A375 (cell line): ENCODE data around the gene PALM2AKAP2.

DNA sequence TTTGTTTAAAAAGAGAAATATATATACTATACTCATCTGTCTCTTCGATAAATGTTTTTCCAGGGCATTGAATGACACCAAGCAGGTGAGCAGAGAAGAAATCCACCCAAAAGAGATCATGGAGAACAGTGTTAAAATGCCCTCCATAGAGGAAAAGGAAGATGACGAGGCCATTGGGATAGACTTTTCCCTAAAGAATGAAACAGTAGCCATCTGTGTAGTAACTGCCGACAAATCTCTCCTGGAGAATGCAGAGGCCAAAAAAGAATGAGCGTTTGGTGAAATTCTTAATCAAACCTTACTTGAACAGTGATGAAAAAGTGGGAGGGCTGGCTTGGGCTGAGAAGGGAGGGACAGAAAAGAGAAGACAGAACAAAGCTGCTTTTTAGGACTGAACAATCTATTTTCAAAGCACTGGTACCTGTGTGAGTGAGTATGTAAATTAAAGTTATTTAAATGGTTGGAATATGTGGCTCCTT is 147.8 kb downstream of the ZNF462 start:
- RAMPAGE, long total RNA, result no peak

GRCh38 chr9:107281119-107281689 is 1.9 kb upstream of the RAD23B start:
- RAMPAGE, long total RNA, result no peak

DNA sequence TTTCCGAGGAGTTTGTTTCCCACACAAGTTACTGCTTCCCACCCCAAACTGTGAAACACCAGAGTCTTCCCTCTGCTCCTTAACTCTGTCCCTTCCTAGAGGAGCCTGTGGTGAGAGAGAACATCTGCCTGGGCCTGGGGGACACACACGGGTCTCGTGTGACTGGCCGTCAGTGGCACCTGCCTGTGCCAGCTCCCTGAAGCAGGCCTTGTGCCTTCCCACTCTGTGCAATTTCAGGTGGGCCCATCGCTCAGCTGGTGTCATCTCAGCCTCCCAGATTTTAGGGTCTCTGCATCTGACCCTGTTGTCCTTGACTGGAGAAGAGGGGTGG is 142.4 kb upstream of the KLF4 start:
- RAMPAGE, long total RNA, result no peak

DNA sequence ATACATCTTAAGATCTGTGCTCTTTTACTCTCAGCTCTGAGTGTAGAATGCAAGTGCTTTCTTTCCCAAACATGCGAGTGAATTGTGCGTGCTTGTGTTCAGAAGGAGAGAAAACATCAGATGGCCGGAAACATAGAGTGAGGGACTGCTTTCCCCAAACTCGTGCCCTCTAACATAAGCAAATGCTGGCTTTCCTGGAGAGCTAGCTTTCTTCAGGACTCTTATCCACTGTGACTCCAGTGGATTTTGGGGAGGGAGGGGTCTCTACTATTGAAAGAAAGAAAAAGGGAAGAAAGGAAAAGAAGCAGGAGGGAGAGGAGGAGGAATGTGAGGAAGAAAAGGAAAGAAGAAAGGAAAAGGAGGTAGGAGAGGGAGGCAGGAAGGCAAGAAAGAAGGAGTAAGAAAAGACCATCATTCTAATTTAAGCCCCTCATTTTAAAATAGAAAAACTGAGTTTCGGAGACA is 330.8 kb upstream of the KLF4 start:
- RAMPAGE, long total RNA, result no peak

DNA sequence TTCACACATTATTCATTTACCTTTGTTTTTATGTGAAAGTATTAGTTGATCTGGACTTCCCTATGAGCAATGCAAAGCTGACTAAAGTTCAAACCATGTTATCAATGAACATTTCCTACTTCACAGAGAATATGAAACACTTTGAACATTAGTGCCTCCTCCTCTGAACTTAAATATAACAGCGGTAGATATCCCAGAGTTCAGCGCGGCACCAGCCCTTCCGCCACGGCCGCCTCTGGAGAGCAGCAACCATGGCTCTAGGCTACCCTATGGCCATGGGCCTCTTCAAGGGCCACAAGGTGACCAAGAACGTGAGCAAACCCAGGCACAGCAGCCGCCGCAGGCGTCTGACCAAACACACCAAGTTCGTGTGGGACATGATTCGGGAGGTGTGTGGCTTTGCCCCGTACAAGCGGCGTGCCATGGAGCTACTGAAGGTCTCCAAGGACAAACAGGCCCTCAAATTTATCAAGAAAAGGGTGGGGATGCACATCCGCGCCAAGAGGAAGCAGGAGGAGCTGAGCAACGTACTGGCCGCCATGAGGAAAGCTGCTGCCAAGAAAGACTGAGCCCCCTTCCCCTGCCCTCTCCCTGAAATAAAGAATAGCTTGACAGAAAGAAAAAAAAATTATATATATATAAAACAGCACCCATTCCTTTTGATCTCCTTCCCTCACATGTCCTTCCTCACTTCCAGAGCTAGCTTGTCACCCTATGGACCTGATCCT is 229.0 kb downstream of the ACTL7B start:
- RAMPAGE, long total RNA, result no peak

DNA sequence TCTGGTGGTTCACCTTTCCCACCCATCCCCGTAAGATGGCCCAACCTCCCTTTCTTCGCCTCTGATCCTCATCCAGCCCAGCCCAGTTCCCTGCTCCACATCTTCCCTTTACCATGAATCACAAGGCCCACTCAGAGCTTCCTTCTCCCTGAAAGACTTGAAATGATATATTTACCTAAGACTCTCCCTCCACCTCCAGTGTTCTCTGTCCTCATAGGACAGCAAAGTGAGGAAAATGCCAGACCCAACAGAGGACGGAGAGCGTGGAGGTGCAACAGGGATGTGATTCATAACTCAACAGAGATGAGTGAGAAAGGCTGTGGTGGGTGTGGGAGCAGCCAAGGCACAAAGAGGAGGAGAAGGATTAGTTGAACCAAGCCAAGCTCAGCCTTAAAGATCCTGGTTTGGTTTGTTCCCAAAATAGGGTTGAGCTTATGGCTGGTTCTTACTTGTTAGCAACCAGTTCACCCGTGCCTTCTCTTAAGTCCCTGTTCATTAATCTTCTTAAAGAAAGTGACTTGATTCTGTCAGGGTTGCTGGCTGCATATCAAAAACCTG is 183.2 kb downstream of the ACTL7B start:
- RAMPAGE, long total RNA, result no peak

GRCh38 chr9:108704159-108704730 is 151.5 kb downstream of the ACTL7B start:
- RAMPAGE, long total RNA, result no peak

DNA sequence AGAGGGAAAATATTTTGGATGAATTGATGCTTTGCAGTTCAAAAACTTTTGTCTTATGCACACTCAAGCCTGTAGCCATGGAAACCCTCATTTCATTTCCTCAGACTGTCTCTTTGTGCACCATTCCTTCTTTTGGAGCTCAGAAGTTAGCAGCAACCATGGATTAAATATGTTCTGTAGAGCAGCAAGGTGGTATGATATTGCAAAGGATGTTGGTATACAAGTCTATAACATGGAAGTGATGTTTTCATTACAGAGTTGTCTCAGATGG is 145.7 kb downstream of the ACTL7B start:
- RAMPAGE, long total RNA, result no peak

- RAMPAGE, long total RNA, result no peak
These were observed 74.8 kb downstream of the ACTL7B start for GRCh38 chr9:108780878-108781534.

GRCh38 chr9:108783226-108783647 is 72.5 kb downstream of the ACTL7B start:
- RAMPAGE, long total RNA, result no peak

- RAMPAGE, long total RNA, result no peak
These were observed 40.7 kb downstream of the TMEM245 start for GRCh38 chr9:109078675-109079730.

GRCh38 chr9:109110410-109111124 is 9.2 kb downstream of the TMEM245 start:
- RAMPAGE, long total RNA, result no peak

- RAMPAGE, long total RNA, result no peak
These were observed 922 bp downstream of the FRRS1L start for GRCh38 chr9:109166095-109166559.

- RAMPAGE, long total RNA, result no peak
These were observed 14.2 kb downstream of the EPB41L4B start for GRCh38 chr9:109306604-109307157.

GRCh38 chr9:109478267-109479193 is 19.6 kb downstream of the PTPN3 start:
- RAMPAGE, long total RNA, result no peak

- RAMPAGE, long total RNA, result no peak
These were observed 34.1 kb upstream of the PALM2AKAP2 start for GRCh38 chr9:109745784-109746466.

- RAMPAGE, long total RNA, result no peak
These were observed at the start of gene PALM2AKAP2 for GRCh38 chr9:109779668-109780566. PALM2AKAP2 (plus strand) TSS chr9:109780198.

DNA sequence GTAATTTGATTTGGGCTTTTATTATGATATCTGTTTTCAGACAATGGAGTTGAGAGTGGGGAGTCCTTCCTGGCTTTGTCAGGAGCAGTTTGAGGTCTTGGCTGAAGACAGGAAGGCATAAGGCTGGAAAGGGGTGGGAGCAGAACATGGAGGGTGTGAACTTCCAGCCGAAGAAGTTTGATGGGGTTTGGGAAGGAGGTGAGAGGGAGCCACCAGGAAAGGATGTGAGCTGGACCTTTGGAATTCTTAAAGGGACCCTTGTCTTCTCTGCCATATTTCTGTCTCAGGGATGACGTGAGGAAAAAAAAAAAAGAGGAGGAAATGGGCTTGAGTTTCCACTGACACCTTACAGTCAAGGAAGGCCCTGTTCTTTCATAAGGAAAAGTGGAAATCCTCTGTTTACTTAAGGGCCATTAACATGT is 132.0 kb downstream of the PALM2AKAP2 start:
- RAMPAGE, long total RNA, result no peak

- RAMPAGE, long total RNA, result no peak
These were observed 134.4 kb downstream of the PALM2AKAP2 start for GRCh38 chr9:109914410-109914764.

- RAMPAGE, long total RNA, result no peak
These were observed 192.2 kb downstream of the PALM2AKAP2 start for GRCh38 chr9:109971969-109972918.